Metastatic Breast Carcinoma in the Brain (tissue), 10 donors: ENCODE measurements around a stretch of chr2.

DNA sequence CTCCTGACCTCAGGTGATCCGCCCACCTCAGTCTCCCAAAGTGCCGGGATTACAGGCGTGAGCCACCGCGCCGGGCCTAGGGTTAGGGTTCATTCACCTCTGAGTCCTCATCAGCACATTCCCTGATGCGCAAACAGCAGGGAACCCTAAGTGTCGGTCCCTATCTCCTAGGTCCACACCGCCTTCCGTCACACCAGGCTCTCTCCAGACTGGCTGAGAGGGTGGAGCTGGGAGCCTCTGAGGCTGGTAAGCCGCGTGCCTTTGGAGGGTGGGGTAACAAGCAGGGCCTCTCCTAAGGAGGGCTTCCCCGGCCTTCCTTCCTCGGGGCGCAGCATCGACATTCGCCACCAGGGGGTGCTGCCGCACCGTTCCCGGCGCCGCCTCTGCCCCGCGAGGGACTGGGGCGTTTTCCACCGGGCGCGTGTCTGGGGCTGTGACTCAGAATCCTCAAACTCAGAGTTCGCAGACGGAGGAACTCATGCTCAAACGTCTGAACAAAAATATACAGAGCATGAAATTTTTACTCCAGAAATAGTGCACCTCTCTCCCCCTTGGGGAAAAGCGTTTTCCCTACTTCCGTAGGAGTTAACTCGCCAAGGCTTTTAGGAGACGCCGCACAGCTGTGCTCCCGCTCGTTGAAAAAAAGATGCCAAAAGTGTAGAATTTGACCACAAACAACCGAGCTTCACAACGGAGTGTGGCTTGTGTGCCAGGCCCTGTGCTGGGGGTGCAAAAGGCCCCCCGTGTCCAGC lies 63.9 kb upstream of the ASAP2 start:
- PRO-cap, 10 experiments: peak in 5 of 10 experiments; most common plus-strand start position 450 of the sequence (in 3); most common minus-strand start position 211 of the sequence (in 2)

DNA sequence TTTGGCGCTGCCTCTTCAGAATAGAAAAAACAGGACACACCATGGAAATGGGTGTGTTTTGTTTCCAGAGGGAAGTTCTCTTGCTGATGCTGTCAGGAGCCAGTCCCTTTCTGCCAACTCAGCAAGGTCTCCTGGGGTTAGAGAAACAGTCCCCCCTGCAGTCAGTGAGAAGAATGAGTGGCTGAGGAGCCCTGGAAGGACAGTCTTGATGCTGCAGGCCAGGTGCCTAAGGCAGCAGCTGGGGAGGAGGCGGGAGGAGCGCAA lies 37.8 kb upstream of the ASAP2 start:
- PRO-cap, 10 experiments: peak in 1 of 10 experiments; most common plus-strand start position 164 of the sequence (in 1)

GRCh38 chr2:9190889-9191600 lies 15.6 kb upstream of the ASAP2 start:
- PRO-cap, 10 experiments: no peak in any of the 10 experiments

GRCh38 chr2:9209914-9210517 lies 3.4 kb downstream of the ASAP2 start:
- PRO-cap, 10 experiments: no peak in any of the 10 experiments

DNA sequence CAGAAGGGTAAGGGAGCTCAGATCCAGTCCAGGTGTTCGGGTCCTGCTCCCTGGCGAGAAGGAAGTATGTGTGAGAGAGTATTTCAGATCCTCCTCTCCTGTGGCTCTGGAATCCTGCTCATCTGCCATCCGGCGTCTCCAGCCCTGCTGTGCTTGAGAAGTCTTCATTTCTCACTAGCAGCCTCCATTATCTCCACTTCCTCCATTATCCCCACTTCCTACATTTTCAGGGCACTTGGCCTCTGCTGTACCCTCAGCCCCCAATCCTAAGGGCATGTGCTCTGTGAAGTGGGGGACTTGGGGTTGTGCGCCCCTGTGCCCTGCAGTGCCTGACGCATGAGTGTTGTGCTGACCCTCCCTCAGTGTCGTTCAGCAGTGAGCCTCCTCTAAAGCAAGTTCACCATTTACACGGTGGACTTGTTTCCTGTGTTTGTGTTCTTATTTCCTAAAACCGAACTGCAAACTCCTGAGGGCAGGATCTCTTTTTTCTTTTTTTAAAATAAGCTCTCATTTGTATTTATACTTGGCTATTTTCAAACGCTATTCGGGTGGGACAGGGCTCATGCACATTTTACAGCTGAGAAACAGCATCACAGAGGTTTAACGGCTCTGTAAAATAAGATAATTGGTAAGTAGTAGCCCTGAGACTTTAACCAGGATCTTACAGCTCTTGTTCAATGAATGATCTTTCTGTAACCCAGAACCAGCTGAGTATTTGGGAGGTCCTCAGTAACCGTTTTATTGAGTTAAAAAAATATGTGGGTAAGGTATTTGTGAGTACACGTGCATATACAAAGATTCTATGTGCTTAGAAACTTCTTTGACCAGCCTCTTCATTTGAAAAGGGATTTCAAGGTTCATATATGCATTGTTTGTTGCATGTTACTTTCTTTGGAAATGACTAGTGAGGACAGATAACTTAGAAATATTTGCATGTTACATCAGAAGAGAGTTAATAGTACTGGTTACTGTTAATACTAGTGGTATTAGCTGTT lies 20.7 kb downstream of the ASAP2 start:
- PRO-cap, 10 experiments: no peak in any of the 10 experiments

DNA sequence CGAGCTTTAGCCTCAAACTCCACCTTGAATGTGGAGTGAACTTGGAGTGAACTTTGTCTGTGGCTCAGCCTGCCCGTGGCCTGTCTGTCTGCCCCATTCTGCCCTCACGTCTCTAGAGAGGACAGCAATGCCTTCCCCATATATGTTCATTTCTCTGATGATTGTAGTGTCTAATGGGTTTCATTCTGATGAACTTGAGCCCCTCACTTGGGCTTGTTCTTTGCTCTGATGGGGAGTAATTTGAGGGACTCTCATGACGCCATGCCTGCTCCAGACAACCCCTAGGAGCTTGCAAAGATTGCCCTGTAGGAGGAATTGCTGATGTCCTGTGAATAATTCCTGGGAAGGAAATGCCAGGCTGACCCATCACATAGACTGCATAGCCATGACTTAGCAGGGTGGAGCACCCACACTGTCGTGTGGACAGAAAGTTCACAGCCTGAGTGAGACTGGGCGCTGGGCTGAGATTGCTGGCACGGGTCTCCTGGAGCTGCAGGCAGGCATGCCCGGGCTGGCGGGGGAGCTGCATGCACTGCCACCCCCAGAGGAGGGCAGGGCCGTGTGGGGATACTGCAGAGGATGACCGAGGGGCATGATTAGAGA lies 42.7 kb downstream of the ASAP2 start:
- PRO-cap, 10 experiments: no peak in any of the 10 experiments

- PRO-cap, 10 experiments: no peak in any of the 10 experiments
These were observed 105.0 kb downstream of the ASAP2 start for GRCh38 chr2:9311414-9312233.

DNA sequence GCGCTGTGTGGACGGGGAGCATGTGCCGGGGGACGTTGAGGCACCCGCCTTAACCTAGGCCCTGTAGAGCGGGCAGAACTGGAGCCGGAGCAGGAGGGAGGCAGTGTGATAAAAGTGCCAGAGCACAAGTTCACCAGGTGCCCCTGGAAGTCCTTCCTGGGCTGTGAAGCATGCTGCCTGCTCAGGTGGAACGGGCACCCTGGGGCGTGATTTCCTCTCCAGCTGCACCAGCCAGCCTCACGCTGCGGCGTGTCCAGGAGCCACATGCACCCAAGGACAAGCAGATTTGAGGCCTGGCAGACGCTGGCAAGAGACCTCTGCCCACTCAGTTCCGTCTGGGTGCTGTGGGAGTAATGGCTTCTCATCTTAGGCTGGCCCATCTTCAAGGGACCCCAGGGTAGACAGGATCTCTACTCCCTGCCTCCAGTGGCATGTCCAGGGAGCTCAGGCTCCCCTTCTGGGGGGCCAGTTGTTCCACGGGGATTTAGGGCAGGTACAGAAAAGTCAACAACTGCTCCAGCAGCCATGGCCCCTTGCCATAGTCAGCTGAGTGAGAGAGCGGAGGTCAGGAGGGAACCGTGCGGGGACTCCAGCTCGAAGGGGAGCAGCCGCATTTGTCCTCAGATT lies 50.1 kb downstream of the ITGB1BP1 start:
- PRO-cap, 10 experiments: no peak in any of the 10 experiments

DNA sequence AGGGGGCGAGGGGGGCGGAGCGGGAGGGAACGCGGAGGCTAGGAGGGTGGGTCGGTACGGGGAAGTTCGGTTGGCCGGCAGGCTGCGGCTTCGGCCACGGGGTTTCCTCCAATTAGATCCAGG lies 191 bp upstream of the YWHAQ start:
- PRO-cap, 10 experiments: peak in 1 of 10 experiments; most common plus-strand start position 54 of the sequence (in 1)

DNA sequence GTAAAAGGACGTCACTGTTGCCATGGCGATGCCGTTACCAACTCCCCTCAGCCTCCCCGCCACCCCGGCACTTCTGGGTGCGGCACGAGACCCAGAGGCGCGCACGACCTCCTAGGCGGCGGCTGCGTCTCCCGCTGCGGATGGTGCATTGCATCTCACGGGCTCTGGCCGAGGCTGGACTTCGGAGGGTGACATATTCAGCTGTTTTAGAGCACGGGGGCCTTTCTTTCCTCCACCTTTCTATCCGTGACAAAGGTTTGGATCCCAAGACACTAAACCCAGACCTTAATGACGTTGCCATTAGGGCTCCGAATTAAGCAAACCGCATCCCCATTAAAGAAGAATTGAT lies 427 bp upstream of the YWHAQ start:
- PRO-cap, 10 experiments: peak in 9 of 10 experiments; most common plus-strand start position 70 of the sequence (in 5)

DNA sequence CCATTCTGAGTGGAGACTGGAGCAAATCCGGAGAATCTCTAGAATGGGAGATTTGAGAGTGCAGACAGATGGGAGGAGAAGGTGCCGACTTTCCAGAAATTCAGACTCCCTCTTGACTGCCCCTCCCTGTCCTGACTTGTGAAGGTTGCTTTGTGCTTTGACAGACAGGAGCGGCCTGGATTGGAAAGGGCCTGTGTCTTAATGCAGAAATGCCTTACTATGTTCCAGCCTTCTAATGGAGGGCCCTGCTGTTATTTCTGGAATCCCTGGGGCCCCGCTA lies 1.4 kb upstream of the YWHAQ start:
- PRO-cap, 10 experiments: no peak in any of the 10 experiments

GRCh38 chr2:9712288-9712487 lies 81.4 kb upstream of the YWHAQ start:
- PRO-cap, 10 experiments: no peak in any of the 10 experiments

- PRO-cap, 10 experiments: no peak in any of the 10 experiments
These were observed 71.7 kb upstream of the TAF1B start for GRCh38 chr2:9771478-9772138.

- PRO-cap, 10 experiments: peak in 3 of 10 experiments; most common plus-strand start chr2:9814076 (in 2); most common minus-strand start chr2:9813783 (in 1)
These were observed 29.5 kb upstream of the TAF1B start for GRCh38 chr2:9813546-9814374.

DNA sequence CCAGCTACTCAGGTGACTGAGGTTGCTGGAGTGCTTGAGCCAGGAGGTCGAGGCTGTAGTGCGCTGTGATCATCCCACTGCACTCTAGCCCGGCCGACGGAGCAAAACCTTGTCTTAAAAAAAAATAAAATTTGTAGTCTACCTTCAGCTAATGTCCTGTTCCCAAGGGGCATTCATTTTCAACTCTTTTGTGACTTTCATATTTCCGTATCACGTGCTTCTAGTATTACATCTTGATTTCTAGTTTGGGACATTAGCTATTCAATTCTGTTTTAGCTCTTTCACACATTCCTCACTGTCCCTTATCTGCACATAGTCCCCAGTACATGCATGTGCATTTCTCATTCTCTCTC lies 27.1 kb downstream of the TAF1B start:
- PRO-cap, 10 experiments: peak in 1 of 10 experiments; most common minus-strand start position 171 of the sequence (in 1)

- PRO-cap, 10 experiments: no peak in any of the 10 experiments
These were observed 305 bp downstream of the GRHL1 start for GRCh38 chr2:9951876-9952120.

DNA sequence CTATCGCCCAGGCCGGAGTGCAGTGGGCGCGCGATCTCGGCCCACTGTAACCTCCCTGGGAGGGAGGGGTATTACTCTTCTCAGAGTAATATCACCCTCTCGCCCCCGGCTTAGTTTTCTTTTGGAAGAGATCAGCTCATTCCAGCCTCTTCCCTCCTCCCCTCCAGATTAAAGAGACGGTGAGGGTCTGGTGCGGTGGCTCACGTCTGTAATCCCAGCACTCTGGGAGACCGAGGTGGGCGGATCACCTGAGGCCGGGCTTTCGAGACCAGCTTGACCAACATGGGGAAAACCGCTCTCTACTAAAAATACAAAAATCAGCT lies 1.3 kb downstream of the KLF11 start:
- PRO-cap, 10 experiments: no peak in any of the 10 experiments

GRCh38 chr2:10052391-10052855 lies 9.1 kb downstream of the KLF11 start:
- PRO-cap, 10 experiments: no peak in any of the 10 experiments

- PRO-cap, 10 experiments: peak in 10 of 10 experiments; most common plus-strand start chr2:10120686 (in 6); most common minus-strand start chr2:10120268 (in 7)
These were observed 2.3 kb upstream of the RRM2 start for GRCh38 chr2:10119862-10121082.

GRCh38 chr2:10135220-10136096 lies 12.9 kb downstream of the RRM2 start:
- PRO-cap, 10 experiments: no peak in any of the 10 experiments